Subcutaneous preadipocyte (primary cell): ENCODE results near the gene IGBP1.

GRCh38 chrX:64975231-64975957, 856 bp downstream of the ZC4H2 start:
- CAGE, long polyA plus RNA: no peak

DNA sequence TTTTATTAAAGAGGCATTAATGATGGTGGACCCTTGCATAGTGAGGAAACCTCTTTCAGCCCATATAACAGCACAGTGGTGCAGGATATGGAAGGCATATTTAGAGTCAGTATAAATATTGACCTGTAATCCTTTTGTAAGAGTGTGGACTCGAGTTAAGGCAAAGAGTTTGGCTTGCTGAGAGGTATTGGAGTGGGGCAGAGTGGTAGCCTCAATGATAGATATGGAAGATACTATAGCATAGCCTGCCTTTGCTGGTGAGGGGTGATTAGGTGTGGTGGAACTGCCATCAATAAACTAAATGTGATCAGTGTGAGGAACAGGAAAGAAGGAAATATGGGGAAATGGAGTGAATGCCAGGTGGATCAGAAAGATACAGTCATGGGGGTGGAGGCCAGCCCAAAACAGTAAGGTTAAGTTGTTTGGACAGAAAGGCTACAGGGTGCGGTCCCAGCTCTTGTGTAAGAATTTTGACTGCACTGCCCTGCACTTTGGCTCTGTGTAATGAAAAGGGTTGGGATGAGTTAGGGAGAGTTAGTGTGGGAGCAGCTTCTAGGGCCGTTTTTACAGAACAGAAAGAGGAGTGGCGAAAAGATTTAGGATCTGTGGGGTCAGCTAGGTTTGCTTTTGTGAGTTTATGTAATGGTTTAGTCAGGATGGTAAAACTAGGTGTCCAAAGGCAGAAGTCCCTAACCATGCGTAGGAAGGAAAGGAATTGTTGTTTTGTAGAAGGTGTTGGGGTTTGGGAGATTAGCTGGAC, 96.5 kb downstream of the ZC3H12B start:
- CAGE, long polyA plus RNA: no peak

GRCh38 chrX:65406370-65406886, 128.2 kb downstream of the LAS1L start:
- CAGE, long polyA plus RNA: no peak

DNA sequence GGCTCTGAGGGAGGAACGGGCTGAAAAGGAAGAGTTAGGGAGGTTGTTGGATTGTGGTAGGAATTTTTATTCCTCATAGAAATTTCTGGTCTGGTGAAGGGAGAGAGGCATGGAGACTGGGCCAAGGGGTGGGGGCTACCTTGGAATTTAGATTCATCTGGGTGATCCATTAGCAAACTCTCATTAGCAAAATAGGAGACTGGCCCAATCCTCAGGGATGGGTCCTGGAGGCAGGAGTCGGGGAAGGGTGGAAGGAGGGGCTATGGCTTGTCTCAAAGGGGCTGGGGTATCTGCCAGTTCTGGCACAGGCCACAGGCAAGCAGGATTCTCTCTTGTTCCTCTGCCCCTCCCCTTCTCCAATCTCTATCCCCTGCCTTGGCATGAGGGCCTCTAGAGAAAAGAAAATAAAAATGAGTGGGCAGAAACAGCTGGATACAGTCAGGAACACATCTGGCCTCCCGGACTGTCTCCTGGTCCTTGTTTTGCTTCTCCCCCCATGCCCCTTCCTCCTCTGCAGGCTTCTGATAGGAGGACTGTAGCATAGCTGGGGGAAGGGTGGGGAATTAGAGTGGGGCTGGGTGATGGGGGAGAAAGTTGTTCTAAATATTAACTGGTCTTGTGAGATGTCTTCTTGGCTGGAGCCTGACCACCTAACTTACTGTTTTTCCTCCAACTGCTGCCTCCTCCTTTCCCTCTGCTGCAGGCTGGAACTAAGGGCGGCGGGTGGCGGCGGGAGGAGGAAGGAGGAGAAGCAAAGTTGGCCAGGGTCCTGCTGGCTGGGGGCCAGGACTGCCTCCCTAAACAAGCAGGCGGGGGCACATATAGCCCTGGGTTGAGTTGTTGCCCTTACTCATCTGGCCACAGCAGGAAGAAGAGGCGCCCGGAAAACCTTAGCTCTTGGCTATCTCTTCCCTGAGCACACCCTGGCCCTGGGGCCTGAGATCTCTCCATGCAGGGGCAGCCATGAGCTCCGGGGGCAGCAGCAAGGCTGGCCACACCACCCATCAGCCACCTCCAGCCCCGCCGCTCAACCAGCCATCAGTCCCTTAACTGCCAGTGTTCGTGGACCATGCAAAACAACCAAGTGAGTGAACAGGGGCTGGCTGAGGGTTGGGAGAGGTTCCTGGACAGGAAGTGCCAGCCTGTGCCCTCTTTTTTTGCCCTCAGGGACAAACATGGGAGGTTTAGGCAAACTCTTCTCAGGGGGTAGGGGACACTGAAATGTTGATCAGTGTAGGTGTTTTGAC, 53.4 kb upstream of the LAS1L start:
- CAGE, long polyA plus RNA: no peak

DNA sequence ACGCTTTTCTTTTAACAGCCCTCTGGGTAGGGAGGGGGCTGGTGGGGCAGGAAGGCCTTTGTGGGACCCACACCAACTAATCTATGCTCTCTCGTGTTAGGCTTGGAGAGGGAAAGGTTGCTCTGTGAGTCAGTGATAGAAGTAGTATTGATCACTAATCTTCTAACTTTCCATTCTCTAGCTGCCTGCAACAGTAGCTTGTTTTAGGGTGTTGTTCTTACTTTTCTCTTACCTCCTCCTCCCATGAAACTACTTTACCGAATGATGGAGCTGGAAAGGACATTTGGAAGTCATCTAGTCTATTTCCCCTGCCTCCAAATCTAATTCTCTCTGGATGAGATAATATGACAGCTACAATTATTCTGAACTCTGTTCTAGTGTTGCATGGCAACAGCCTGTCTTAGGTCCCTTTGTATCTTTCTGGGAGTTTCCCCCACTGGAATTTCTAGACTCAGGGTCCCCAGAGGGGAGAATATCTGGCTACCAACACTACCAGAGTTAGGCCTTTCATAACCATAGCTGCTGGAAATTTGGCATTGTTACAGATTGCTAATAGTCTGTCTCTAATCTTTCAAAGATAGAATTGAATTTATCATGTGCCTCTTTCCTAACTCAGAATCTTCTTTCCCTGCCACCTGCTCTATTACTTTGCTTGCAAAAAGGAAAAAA, 4.4 kb downstream of the MSN start:
- CAGE, long polyA plus RNA: no peak

- CAGE, long polyA plus RNA: no peak
Observed at GRCh38 chrX:65737100-65737578, 69.7 kb downstream of the MSN start.

GRCh38 chrX:65740529-65741529, 73.4 kb downstream of the MSN start:
- CAGE, long polyA plus RNA: no peak

GRCh38 chrX:65957060-65957377, 82.9 kb downstream of the VSIG4 start:
- CAGE, long polyA plus RNA: no peak

- CAGE, long polyA plus RNA: no peak
Observed at GRCh38 chrX:66164874-66165572, 976 bp downstream of the HEPH start.

DNA sequence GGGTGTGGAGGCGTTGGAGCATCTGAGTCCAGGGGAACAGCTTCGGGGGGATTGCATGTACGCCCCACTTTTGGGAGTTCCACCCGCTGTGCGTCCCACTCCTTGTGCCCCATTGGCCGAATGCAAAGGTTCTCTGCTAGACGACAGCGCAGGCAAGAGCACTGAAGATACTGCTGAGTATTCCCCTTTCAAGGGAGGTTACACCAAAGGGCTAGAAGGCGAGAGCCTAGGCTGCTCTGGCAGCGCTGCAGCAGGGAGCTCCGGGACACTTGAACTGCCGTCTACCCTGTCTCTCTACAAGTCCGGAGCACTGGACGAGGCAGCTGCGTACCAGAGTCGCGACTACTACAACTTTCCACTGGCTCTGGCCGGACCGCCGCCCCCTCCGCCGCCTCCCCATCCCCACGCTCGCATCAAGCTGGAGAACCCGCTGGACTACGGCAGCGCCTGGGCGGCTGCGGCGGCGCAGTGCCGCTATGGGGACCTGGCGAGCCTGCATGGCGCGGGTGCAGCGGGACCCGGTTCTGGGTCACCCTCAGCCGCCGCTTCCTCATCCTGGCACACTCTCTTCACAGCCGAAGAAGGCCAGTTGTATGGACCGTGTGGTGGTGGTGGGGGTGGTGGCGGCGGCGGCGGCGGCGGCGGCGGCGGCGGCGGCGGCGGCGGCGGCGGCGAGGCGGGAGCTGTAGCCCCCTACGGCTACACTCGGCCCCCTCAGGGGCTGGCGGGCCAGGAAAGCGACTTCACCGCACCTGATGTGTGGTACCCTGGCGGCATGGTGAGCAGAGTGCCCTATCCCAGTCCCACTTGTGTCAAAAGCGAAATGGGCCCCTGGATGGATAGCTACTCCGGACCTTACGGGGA, 2.3 kb downstream of the AR start:
- CAGE, long polyA plus RNA: no peak

GRCh38 chrX:68249373-68250021, 183.8 kb downstream of the OPHN1 start:
- CAGE, long polyA plus RNA: no peak

GRCh38 chrX:68488872-68489125, 10.1 kb upstream of the YIPF6 start:
- CAGE, long polyA plus RNA: no peak

DNA sequence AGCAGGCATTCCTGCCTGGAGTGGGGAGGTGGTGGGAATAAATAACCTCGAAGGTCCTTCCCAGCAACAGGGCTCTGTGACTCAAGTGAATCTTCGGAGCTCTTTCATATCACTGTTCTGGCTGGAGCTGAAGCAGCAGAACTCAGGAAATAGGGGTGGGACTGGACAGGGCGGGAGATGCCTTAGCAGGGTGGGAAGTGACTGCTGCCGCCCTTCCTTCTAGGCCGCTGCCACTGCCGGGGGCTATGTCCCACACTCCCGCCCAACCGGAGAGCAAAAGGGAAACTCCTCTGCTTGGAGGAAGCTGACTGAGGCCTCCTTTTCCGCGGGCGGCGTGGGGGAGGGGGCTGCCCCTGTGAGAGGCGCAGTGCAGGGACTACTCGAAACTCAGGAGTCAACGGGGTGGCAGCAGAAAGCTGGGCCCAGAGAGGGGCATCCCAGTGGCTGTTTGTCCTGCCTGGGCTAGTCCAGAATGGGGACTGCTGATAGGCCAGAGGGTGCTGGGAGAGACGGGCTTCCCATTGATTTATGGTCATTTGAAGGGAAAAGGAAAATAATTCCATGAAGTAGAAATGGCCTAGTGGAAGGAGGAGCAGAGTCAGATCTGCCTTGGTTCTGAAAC, 36.9 kb downstream of the STARD8 start:
- CAGE, long polyA plus RNA: no peak

DNA sequence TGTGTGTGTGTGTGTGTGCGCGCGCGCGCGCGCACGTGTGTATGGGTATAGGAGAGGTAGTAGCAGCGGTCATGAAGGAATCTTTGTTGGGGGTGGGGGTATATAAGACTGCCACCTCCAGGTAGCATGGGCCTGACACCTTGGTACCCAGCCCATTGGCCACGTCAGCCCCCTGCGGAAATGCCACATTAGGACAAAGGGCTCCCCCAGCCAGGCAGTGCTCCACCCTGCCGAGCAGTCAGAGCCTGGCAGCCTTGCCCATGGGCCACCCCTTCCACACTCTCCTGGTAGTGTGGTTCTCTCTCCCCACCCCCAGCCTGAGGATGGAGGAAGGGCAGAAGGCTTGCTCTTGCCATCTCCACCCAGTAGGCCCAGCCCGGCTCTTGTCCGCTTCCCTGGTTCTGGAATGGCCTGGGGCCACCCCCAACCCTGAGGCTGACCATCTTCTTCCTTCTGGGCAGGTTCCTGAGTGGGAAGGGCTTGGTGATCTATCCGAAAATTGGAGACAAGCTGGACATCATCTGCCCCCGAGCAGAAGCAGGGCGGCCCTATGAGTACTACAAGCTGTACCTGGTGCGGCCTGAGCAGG, 9.4 kb downstream of the EFNB1 start:
- CAGE, long polyA plus RNA: no peak

- CAGE, long polyA plus RNA: no peak
Observed at GRCh38 chrX:68870322-68870837, 41.6 kb downstream of the EFNB1 start.

DNA sequence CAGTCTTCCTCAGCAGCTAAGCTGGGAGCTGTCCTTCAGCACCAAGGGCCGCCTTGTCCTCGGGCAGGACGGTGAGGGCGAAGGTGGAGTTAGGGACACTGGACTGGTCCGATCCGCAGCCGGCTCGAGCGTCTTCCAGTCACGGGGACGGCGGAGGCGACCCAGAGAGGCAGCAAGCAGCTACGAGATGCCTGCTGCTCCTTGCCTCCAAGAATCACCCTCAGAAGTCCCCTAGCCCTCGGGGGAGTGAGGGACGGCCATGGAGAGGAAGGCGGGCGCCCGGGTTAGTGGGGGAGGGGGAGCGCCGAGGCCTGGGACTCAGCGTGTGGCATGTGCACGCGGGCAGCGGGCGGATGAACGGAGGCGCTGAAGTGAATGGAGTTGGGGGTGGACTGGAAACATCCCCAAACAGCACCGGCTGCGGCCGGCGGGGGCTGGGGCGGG, 264 bp upstream of the NALF2 start:
- CAGE, long polyA plus RNA: no peak

GRCh38 chrX:69506329-69506741, 2.2 kb downstream of the NALF2 start:
- CAGE, long polyA plus RNA: no peak

DNA sequence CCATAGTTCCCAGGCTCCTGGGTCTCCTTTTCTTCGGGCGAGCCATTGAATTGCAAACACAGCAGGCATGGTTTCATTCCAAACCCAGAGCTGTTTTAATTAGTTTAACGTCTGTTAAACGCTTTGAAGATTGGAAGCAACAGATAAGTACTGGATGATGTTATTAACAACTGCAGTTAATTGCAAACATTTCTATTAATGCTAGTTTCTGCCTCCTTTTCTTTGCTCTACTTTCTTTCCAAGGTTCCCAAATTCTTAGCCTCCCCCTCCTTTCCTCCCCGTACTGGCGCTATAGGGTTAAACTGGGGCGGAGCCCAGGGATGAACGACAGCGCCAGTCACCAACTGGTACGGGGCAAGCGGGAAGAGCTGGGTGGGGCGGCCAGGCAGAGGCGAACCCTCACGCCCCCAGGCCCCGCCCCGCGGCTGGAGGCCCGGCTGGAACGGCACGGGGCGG, 359 bp upstream of the EDA start:
- CAGE, long polyA plus RNA: no peak

DNA sequence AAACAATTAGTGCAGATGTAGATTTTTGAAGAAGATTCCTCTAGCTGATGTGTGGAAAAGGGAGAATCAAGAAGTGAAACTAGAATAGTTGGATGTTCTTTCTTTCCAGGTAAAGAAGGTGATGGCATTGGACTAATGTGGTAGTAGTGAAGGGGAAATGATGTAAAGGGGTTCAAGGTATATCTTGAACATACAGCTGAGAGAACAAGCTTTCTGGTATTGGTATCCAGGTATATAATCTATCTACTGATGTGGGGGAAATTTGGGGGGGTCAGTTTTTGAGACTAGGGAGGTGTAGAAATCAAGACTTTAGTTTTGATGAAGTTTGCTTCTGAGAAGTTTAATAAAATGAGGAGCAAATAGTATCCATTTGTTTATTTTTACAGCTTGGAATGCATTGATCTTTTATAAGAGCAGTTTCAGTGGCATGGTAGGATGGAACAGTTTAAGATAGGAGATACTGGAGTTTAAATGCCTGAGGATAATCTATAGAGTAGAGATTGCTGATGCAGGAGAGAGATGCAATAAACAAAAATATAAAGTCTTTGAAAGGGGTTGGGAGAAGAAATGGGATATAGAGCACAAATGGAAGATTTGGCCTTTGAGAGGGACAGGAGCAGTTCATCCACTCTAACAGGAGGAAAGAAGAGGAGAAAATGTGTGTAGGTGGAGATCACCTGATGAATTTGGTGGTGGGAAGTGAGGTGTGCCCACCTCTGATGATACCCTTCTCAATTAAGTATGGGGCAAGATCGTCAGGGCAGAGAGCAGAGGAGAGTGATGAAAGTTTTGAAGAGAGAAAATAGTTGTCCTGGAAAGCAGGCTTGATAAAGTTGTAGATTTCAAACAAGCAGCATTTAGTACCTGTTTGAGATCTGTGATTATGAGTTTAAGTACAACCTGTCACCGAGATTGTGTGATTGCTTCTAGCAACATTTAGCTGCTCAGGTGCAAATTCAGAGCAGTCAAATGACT, 35.6 kb downstream of the EDA start:
- CAGE, long polyA plus RNA: no peak

DNA sequence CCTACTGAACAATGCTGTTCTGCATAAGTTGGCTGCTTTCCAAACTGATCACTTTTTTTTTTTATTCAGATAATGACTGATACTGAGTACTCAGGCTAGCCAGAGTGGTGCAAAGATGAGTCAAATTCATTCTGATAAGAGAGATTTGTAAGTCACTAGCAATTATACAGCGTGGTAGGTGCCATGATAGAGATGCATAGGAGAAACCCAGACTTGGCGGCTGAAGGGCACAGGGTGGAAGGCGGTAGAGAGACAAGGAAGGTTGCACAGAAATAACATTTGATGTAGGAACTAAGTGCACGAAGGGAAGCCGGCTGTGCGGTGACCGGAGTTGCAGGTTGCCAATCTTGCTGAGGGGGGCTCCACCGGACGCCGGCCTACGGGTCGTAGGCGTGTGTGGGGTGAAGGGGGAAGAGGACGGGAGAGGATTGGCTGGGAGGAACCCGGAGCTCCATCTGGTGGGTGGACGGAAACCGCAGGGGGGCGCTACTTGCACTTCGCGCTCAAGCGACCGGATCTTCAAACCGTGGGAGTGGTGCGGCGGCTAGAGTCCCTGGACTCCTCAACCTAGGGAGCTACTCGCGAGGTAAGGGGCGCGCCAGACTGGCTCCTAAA, at the start of gene IGBP1:
TSS of gene IGBP1 (plus strand) at position 493 of the 615 bp plus-strand sequence.
- CAGE, long polyA plus RNA: no peak